Melanocyte of skin (primary cell): Measurements from ENCODE around the genes TVP23A, CIITA and PRM3.

- CAGE, long polyA plus RNA, 2 experiments: no peak in any of the 2 experiments
Observed at GRCh38 chr16:10492095-10493227, 87.9 kb downstream of the EMP2 start.

DNA sequence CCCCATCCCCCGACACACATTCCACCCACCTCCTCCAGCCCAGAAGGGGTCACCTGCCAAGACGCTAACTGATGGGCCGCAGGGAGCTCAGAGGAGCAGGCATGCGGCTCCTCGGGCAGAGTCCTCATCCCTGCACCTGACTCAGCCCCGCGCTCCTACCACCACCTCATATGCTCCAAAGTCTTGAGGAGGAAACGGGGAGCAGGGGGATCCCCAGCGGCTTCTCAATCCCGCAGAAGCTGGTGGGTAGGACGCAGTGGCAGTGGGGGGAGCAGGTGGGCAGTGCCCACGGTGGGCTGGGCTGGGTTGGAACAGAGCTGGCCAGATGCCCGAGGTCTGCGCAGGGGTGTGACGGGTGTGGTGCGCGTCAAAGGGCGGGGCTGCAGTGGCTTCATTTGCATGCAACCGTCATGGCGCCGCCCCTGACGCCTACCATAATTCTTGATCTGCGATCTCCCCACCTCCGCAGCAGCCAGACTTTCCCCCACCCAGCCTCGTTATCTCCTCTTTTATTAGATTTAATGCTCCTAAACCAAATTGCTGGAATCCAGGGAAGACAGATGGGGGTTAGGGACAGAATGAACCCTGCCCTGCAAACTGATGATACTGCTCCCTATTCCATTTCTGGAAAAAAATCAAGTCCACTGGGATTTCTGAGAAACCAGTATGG is 39.0 kb upstream of the EMP2 start:
- CAGE, long polyA plus RNA, 2 experiments: no peak in any of the 2 experiments

- CAGE, long polyA plus RNA, 2 experiments: no peak in any of the 2 experiments
Observed at GRCh38 chr16:10818394-10819149, at the start of gene TVP23A. Gene TVP23A, minus strand, starts transcription at chr16:10818794.

- CAGE, long polyA plus RNA, 2 experiments: no peak in any of the 2 experiments
Observed at GRCh38 chr16:10876693-10877523, at the start of gene CIITA. Gene CIITA, plus strand, starts transcription at chr16:10877202.

DNA sequence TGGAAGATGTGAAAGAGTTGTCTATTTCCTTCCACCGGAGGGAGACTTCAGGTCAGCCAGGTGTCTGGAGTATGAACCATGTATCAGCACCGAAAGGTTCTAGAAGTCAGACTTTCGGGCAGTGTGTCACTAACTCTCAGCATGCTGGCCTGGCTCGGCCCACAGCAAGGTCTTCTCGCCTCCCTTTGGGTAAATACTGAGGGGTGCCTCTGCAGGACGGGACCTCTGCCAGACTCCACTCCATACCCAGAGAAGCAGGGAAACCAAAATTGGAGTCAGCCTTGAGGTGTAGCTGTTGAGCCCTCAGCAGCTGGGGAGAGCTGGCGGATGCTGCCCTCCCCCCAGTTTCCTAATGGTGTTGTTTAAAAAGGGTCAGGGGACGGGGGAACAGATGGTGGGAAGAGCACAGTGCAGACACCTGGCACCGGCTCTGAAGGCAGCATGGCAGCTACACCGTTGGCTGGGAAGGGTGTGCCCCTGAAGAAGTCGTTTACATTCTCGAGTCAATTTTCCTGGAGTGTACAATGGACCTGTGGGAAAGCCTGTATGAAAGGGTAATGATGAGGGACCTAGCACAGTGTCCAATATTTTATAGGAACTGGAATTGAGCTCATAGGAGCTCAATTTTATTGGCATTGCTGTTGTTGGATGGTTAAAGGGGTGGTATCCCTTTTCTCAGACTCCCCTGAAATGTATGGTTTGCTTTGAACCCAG is 679 bp downstream of the CIITA start:
- CAGE, long polyA plus RNA, 2 experiments: no peak in any of the 2 experiments

DNA sequence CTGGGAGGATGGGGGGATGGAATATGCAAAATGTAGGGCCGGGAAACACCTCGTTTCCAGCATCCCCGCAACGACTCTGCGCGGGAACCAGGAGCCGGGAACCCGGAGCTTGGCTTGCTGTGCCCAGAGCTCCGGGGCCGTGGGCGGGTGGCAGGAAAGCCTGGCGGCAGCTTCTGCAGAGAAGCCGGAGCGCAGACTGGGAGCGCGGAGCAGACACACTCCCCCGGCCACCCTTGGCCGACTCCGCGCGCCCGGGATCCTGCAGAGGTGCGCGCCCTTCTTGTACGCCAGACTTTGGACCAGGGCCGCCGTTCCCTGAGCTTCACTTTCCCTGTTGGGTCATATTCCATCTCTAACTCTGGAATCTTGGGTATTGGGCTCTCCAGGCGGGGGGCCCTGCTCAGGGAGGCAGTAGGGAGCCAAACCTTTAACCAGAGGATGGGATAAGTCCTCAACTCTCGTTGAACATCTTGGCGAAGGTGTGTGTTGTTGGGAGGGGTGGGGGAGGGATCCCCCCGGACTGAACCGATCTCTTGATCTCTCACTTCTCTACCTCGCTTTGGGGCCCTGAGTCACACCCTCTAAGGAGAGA is 2.2 kb downstream of the CIITA start:
- CAGE, long polyA plus RNA, 2 experiments: no peak in any of the 2 experiments

- CAGE, long polyA plus RNA, 2 experiments: no peak in any of the 2 experiments
Observed at GRCh38 chr16:10880534-10881157, 3.6 kb downstream of the CIITA start.

DNA sequence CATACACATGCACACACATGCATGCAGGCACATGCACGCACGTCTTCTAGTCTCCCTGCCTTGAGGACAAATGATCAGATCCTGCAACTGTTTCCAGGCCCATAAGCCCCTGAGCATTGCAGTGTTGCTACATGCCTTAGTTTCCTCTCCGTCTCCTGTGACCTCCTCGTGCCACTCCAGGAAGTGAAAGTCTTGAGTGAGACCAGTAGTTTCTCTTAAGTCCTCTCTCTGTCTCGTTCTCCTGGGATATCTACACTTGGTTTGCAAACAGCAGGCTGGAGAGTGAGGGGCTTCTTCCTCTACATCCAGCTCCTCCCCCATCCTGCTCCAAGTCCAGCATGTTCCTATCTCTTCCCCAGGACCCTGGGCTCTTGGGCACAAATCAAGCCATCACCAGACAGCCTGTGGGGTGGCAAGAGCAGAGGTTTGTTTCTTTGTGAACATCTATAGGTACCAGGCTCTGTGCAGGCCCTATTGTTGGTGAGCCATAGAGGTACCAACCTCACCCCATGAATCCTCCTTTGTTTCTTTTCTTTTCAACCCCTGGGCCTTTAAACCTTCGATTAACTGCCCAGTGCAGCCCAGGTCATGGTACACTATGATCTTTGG is 8.4 kb downstream of the CIITA start:
- CAGE, long polyA plus RNA, 2 experiments: no peak in any of the 2 experiments

DNA sequence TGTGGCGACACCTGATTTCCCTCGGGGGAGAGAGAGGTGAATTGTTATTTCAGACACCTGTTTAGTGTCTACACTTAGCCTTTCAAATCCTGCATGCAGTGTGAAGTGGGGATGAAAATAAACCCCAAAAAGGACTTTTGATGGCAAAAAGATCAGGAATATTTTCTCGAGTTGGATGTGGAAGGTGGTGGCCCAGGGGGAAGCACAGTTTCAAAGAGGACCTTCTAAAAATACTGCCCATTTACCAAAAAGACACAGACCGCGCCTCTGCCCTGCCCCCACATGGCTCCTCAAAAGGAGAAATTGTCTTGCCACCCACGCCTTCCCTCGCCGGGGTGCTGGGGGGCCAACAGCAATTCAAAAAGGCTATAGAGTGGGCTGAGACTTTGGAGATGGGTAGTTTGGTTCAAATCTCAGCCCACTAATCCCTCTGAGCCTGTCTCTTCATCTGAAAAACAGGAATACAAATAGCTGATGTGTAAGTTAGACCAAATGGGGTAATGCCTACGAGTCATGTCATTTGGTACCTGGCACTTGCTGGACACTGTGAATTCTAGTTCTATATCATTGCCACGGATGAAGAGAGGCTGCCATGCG is 11.6 kb downstream of the CIITA start:
- CAGE, long polyA plus RNA, 2 experiments: no peak in any of the 2 experiments

DNA sequence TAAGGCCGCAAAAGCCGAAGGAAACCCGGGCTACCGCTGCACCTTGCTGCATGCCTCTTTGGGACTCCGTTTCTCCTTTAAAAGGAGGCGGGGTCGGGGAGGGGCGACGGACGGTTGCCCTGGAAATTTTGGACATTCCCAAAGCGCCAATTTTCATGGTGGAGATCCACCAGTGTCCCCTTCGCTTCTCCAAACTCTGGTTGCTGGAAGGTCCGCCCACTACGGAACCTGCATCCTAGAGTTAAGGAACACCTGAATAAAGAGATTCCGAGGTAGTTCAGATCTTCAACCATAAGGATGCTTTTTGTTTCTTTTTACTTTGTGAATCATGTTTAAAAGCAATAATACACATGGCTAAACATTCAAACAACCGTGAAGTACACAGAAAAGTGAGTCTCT is 458 bp upstream of the DEXI start:
- CAGE, long polyA plus RNA, 2 experiments: no peak in any of the 2 experiments

- CAGE, long polyA plus RNA, 2 experiments: no peak in any of the 2 experiments
Observed at GRCh38 chr16:11032780-11033235, 88.4 kb downstream of the CLEC16A start.

GRCh38 chr16:11093917-11094670 is 149.7 kb downstream of the CLEC16A start:
- CAGE, long polyA plus RNA, 2 experiments: no peak in any of the 2 experiments

GRCh38 chr16:11205454-11205994 is 50.5 kb downstream of the SOCS1 start:
- CAGE, long polyA plus RNA, 2 experiments: no peak in any of the 2 experiments

- CAGE, long polyA plus RNA, 2 experiments: no peak in any of the 2 experiments
Observed at GRCh38 chr16:11224061-11224717, 31.8 kb downstream of the SOCS1 start.

GRCh38 chr16:11240755-11241168 is 15.2 kb downstream of the SOCS1 start:
- CAGE, long polyA plus RNA, 2 experiments: no peak in any of the 2 experiments

- CAGE, long polyA plus RNA, 2 experiments: no peak in any of the 2 experiments
Observed at GRCh38 chr16:11273562-11274123, at the start of gene PRM3. Gene PRM3, minus strand, starts transcription at chr16:11273629.

DNA sequence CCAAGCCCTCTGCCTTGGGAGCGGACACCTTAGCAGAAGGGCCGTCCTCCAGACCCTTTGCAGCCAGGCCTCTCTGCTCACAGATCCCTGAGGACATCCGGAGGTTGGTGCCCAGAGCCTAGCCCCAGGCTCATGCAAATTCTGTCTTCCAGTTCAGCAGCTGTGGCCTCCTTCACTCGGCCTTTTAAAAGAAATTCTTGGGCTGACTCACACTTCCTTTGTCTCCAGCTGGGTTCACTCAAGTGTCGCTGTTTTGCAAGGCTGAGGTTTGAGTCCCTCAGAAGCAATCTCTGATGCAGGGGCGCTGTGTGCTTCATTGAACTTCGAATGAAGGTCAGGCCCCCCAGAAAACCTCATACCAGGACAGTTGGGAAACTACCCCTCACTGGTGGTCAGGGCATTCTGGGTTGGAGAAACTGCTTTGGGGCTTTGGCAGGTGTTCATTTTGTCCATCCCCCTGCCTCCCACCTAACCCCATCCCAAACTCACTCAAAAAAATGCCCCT is 16.7 kb upstream of the RMI2 start:
- CAGE, long polyA plus RNA, 2 experiments: no peak in any of the 2 experiments

DNA sequence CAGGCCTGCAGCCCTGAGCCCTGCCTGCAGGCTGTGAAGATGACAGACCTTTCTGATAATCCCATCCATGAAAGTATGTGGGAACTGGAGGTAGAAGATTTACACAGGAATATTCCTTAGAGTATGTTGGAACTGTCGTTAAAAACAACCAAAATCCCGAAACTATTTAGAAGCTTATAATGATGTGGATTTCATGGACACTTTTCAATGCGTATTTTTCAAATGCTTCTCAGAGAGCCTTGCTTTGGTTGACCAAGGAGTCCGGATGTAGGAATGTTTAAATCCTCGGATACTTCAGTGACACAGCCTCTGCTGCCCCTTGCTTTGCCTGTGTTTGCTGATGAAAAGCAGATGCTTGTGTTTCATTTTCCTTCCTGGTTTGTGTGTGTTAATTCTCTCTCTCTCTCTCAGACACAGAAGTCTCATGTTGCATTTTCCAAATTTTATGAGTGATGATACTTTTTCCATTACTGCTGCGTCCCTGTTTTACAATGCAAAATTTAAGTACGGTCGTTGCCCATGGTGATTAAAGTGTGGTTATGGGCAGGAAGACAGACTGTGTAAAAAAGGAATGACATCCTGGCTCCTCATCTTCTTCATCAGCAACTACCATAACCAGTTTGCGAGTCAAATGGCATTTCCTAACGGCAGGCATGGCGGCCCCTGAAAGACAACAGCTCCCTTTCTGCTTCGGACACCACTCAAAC is 5.6 kb downstream of the RMI2 start:
- CAGE, long polyA plus RNA, 2 experiments: no peak in any of the 2 experiments

GRCh38 chr16:11354665-11355701 is 9.7 kb downstream of the RMI2 start:
- CAGE, long polyA plus RNA, 2 experiments: no peak in any of the 2 experiments

DNA sequence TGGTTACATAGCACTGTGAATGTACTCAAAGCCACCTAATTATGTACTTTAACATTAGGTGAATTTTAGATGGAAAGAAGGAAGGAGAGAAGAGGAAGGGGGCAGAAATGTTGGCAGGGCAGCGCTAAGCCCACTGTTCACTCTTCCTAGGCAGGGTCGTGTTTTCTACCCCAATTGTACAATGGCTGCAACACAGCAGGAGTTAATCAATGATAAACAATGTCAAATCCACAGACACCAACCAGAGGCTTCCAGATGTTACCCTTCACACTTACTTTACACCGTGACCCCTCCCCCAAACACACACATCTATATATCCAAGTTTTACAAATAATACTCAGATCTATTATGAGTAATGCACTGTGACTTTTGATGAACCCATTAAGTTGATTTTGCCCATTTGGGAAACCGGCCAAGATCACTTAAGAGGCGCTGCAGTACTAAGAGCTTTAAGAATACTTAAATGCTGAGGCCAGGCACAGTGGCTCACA is 18.3 kb upstream of the ENSG00000188897 start:
- CAGE, long polyA plus RNA, 2 experiments: no peak in any of the 2 experiments